Diencephalon (tissue), 2 donors: ENCODE results near the gene ATG16L1.

GRCh38 chr2:233143140-233143424, 82.9 kb downstream of the INPP5D start:
- RAMPAGE, long total RNA, result no peak

DNA sequence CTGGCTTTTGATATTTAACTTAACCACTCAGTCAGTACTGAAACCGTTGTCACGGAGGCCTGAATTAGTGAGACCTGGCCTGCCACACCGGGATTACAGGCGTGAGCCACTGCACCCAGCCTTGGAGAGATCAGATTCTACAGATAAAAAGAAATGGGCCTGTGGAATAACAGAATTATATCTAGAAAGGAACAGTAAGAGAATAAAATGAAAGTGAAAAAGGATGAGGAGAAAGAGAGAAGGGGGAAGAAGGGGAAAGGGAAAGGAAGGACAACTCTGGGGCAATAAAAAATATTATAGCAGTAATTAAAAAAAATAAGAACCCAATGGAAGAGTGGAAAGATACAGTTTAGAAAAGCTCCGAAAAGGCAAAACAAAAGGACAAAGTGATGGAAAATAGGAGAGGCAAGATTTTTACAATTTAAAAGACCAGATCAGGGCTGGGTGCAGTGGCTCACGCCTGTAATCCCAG, 94.8 kb downstream of the INPP5D start:
- RAMPAGE, long total RNA, result no peak

GRCh38 chr2:233161521-233161993, 89.9 kb upstream of the ATG16L1 start:
- RAMPAGE, long total RNA, result no peak

DNA sequence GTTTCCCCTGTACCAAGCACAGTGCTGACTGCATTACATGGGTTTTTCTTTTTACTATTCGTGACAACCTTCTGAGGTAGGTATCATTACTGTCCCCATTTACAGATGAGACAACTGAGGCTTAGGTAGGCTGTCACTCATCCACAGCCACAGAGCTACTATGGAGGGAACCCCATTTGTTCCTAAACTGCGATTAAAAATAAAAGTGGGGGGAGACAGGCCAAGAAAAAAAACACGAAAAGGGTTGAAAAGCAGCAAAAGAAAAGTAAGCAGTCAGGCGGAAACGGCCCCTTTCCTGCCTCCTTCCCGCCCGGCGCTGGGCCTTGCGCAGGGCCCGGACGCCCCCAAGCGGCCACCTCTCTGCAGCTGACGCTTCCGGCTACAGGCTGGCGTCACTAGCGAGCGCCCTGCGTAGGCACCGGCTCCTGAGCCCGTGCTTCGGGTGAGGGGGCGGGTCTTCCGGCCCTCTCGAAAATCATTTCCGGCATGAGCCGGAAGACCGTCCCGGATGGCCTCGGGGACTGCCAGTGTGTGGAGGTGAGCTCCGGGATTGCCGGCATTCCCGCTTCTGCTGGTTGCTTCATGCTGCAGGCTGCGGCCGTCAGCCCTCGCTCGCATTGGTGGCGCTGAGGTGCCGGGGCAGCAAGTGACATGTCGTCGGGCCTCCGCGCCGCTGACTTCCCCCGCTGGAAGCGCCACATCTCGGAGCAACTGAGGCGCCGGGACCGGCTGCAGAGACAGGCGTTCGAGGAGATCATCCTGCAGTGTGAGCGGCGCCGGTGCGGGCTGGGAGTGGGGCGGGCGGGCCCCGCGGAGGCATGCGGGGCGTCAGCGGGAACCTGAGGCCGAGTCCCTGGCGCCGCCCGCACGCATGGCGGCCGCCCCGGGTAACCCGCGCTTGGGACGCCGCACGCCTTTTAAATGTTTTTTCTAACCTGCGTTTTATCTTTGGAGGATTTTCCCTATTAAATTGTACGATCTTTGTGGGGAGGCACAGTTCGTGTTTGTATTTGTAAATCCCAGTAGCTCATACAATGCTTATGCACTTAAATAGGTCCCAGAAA, at the start of gene ATG16L1:
Gene ATG16L1 (plus strand): TSS at position 497 of the 1,064 bp plus-strand sequence.
- RAMPAGE, long total RNA, result start-site peak on the plus strand centred at position 527 of the sequence, 60 bp wide, 501 and 104 reads in 2 replicates

DNA sequence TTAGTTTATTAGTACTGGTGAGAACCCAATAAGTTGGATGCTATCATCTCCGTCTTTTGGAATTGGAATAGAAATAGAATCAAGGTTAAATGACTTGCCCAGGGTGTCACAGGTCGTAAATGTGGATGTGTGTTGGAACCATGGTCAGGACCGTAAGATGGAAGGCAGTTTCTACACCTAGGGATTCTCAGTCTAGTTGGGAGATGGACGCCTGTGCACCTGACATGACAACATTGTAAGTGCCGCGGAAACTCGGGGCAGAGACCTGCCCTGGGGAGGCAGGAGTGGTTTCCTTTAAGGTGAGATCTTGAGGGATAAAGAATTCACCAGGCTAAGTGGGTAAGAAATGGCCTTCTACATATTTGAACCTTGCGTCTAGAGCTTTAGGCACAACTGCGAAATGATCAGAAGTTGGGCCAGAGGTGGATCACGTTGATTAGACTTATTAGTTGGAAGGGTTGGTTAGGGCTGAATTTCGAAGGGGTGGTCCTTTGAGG, 1.6 kb downstream of the DGKD start:
- RAMPAGE, long total RNA, result no peak

DNA sequence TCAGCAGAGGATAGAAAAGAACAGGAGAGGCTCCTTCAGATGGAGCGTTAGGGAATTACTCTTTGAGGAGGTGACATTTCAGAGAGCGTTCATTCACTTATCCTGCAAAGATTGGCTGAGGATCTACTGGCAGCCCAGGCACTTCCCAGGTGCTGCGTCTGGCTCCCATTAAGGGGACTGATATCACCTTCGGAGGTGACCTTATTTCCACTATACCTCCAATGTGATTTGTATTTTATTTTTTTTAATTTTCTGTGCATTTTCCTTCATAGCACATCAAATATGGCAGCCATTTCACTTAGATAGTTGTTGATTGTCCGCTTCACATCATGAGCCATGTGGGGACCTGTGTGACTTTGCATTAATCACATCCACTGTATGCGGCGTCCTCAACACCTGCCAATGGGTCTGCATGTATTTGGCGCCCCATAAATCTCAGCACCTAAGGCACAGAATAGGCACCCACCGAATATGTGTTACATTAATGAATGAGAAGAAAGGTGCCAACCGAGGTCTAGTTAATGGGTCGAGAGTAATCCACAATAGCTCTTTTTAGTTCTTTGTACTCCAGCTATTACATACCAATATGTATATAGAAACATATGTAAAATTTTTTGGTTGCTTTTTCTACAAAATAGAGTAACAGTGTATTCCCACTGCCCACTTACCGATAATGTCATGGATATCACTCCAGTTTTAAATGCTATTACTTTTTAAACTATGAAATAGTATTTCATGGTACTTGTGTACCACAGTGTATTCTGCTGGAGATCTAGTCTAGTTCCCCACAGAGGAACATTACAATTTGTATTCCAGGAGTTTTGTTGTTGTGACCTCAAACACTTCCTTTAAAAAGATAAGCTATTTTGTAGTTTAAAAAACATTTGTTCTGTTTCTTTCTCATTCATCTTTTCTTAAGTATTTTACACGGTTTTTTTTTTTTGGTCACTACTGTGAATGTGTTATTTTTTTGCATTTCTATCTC, 2.0 kb downstream of the UGT1A1 start:
- RAMPAGE, long total RNA, result no peak

DNA sequence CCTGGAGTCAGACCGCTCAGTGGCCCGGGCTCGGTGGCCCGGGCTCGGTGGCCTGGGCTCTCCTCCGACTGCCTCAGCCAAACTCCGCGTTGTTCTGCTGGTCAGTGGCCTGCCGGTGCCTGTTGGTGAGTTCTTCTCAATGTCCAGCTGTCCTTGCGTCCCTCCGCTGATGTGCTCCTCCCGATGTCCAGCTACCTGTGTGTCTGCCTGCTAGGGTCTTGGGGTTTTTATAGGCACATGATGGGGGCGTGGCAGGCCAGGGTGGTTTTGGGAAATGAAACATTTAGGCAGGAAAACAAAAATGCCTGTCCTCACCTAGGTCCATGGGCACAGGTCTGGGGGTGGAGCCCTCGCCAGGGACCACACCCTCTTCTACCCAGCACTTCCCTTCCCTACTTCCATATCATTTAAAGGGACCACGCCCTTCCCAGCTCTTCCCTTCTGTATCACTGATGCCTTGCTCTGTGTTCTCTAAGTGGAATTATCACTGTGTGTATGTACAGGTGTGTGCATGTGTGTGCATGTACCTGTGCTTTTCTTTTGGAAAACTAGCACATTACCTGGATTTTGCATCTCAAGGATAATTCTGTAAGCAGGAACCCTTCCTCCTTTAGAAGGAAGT, 6.3 kb downstream of the UGT1A1 start:
- RAMPAGE, long total RNA, result no peak

- RAMPAGE, long total RNA, result no peak
Measured at GRCh38 chr2:233832882-233833520, 21.3 kb downstream of the HJURP start.

DNA sequence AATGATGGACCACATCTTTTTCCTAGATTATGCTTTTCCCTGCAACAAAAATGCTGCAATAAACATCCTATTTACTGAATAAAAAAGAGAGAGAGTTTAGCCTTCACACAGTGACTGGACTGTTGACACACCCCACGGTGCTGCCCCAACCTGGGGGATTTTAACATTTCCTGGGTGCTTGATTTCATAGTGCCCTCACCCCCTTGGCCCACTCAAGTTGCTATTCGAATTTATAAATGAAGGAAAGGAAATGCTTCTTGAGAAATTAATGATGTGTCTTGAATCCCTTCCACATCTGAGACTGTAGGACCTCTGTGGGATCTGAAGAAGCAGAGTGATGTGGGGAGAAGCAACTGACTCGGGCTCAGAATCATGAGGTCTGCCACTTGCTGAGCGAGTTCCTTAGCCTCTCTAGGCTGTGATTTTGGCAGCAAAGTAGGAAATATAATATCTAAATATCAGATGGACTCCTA, 61.5 kb downstream of the TRPM8 start:
- RAMPAGE, long total RNA, result no peak

DNA sequence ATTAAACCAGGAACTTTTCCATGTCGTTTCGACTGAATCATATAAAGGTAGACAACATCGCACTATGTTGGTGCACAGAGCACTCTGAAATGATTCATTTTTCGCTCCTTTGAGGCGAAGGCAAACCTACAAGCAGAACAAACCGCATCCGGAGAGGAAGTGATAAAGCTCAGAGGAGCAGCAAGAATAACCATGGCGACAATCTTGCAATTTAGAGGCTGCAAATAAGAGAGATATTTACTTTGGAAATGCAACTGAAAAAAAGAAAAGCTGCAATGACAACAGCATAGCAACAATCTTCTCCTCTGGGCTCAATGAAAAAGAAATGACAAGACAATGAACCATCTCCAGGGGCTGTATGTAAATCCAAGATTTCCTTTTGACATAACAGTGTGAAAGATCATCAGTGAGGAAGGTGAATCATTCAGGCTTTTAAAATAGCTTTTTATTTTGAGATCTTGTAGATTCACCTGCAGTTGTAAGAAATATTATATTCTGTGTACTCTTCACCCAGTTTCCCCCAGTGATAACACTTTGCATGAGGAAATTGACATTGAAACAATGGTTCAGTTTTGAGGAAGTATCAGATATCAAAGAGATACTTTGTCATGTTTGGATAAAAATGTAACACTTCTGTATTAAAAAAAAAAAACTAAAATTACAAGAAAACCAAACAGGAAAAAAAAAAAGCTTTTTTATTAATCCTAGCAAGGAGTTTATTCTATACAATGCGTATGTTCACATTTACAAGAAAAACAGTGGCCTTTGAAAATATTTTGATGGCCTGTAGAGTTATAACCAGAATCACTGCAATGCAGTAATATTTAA, 204.2 kb downstream of the ARL4C start:
- RAMPAGE, long total RNA, result no peak

DNA sequence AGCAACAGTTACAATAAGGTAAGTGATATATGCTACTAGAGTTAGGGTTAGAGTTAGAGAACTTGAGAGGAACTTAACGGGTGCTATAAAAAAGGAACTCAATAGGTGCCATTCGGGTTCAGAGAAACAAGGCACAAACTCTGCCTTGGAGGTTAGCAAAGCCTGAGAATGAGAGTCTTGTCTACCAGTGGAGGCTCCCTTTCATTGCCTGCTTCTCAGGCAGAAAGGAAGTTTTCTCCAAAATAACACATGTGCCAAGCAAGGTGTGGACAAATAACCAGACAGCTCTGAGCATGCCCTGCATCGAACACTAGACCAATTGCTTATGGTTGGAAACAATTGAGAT, 189.3 kb downstream of the ARL4C start:
- RAMPAGE, long total RNA, result no peak

GRCh38 chr2:234335373-234336329, 161.2 kb downstream of the ARL4C start:
- RAMPAGE, long total RNA, result no peak

- RAMPAGE, long total RNA, result no peak
Measured at GRCh38 chr2:234496241-234496898, 511 bp downstream of the ARL4C start.

- RAMPAGE, long total RNA, result no peak
Measured at GRCh38 chr2:234770468-234771103, 181.2 kb upstream of the SH3BP4 start.

DNA sequence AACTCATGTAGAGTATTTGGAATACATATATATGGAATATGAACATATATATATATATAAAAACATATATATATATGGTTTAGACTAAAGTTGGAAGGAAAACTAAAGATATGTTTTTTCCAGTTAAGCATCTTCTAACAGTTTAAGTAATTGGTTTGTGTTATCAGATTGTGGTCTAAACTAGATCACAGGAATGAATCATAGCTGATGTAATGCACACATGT, 71.5 kb upstream of the SH3BP4 start:
- RAMPAGE, long total RNA, result no peak

DNA sequence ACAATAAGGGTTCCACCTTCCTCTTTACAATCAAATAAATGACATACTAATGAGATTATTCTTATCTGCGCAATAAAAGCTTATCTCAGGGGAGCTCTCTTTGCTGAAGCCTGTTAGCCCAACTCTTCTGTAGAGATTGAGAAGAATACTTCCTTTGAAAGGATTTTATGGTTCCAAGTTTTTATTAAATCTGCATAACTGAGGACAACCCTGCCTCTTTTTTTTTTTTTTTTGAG, 4.4 kb downstream of the SH3BP4 start:
- RAMPAGE, long total RNA, result no peak

DNA sequence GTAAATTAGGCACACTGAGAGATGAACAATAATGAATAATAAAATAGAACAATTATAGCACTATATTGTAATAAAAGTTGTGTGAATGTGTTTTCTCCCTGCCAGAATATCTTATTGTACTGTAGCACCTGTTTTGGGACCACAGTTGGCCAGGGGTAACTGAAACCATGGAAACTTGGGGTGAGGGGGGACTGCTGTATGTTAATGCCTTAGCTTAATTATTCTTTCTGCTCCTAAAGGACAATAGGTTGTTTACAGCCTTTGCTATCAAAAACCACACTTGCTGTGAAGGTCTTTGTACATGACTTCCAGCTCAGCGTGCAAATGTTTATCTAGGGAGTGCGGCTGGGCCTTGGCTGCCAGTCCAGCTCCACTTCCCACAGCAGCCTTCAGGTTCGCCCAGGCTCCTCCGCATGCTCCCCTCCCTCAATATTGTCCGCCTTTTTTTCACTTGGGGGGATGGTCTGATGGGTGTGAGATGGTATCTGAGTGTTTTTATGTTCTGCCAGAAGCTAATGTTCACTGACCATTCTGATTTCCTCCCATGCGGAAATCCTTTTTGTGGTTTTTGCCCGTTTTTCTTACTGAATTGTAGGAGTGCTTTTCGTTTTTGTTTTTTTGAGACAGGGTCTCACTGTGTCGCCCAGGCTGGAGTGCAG, 28.6 kb downstream of the SH3BP4 start:
- RAMPAGE, long total RNA, result no peak

GRCh38 chr2:234998265-234999543, 46.9 kb downstream of the SH3BP4 start:
- RAMPAGE, long total RNA, result no peak

- RAMPAGE, long total RNA, result no peak
Measured at GRCh38 chr2:235432588-235433579, 61.0 kb upstream of the AGAP1 start.

GRCh38 chr2:235628132-235628560, 134.3 kb downstream of the AGAP1 start:
- RAMPAGE, long total RNA, result no peak